Penis (tissue), 1 donor: ENCODE data around the genes FBXO27 and LEUTX.

DNA sequence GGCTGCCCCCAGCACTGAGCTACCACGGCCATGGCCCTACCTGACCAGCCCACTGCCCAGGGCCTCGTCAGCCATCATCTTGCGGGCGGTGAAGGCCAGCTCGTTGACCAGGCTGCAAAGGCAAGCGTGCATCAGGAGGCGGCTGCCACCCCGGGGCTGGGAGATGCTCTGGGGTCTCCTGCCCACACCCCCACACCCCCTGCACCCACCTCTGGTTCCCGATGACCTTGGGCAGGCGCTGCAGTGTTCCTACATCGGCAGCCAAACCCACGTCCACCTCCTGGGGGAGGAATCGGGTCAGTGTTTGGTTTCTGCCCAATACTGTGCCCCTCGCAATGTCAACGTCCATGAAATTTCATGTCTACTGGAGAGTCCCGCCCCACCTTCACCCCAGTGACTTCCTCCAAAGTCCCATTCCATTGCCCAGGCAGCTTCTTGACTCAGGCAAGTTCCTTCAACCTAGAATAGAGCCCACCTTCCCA lies 3.5 kb upstream of the LGALS4 start:
- PRO-cap, result no peak

DNA sequence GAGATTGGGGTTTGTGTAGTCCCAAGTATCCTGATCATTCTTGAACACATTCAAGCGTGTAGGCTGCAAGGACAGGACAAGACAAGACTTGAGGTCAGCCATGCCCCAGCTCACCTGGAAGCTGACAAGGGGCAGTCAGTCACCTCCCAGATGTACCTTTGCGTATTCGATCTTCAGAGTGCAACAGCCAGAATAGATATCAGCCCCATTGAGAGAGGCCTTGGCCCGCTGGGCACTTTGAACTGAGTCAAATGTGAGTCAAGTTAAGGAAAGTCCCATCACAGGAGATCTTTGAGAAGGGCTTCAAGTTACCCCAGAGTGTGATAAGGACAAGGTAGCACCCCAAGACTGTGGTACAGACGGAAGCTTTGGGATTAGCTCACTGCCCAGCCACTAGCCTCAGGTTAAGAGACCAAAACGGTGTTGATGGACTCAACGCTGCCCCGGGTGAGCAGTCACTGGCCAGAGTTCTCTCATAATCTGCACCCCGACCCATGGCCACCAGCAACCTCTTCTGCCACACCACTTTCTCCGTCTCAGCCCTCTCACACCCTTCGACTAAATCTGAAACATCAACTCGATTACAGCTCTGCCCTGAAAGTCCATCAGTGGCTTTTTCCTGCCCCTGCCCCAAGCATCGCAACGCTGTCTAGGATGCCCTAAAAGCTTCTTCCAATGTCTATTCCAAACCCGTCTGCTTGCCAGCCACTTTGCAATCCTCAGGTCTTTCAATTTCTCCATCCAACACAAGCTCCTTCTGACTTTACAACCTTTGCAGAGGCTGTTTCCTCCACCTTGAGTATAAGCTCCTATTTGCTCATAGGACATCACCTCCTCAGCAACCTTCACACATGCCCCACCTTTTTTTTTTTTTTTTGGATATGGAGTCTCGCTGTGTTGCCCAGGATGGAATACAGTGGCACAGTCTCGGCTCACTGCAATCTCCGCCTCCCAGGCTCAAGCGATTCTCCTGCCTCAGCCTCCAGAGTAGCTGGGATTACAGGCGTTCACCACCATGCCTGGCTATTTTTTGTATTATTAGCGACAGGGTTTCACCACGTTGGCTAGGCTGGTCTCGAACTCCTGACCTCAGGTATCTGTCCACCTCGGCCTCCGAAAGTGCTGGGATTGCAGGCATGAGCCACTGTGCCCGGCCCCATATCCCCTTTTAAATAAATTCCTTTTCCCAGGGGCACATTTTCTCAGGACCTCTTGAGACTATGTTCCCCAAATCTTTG lies 5.5 kb downstream of the HNRNPL start:
- PRO-cap, result no peak

- PRO-cap, result bidirectional peak, plus-strand start at chr19:38852105, minus-strand start at chr19:38851908
Measured at GRCh38 chr19:38851697-38852214, 2.0 kb upstream of the HNRNPL start.

GRCh38 chr19:38869125-38870406 lies 8.5 kb downstream of the RINL start:
- PRO-cap, result bidirectional peak, plus-strand start at chr19:38870172, minus-strand start at chr19:38869925

- PRO-cap, result no peak
Measured at GRCh38 chr19:38924300-38924956, 6.1 kb downstream of the SARS2 start.

GRCh38 chr19:38974678-38974941 lies 932 bp downstream of the FBXO17 start:
- PRO-cap, result no peak

DNA sequence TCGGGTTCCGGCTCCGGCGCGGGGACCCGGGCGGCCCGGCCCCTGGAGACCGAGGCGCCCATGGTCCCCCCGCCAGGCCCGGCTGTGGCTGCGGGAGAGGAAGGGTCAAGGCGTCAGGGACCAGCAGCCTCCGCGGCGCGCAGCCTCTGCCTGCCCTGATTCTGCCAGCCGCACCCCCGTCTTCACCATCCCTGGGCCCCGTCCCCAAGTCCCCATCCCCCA lies 272 bp downstream of the FBXO27 start:
- PRO-cap, result no peak

DNA sequence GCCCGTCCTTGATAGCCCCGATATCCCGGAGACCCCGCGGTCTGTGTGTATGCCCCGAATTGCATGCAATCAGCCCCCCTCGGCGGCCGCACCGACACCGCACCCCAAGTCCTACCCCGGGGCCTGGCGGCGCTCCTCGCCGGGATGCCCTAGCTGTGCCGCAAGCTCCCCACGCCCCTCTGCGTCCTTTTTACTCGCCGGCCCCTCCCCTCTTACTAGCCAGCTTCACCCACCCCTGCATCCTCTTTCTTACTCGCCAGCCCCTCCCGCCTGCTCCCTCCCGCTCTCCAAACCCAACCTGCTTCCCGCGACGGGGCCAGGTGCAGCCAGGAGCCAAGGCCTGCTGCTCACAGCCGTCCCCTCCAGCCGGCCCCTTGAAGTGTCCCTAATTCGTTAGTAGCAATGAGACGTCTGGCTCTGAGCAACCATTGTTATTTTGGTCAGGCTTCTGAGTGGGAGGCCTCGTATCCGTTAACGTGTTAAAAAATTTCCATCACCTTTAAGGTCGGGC lies at the start of gene FBXO27:
Gene FBXO27 (minus strand): TSS at position 162 of the 511 bp plus-strand sequence.
- PRO-cap, result bidirectional peak, plus-strand start at position 301 of the sequence, minus-strand start at position 157 of the sequence

DNA sequence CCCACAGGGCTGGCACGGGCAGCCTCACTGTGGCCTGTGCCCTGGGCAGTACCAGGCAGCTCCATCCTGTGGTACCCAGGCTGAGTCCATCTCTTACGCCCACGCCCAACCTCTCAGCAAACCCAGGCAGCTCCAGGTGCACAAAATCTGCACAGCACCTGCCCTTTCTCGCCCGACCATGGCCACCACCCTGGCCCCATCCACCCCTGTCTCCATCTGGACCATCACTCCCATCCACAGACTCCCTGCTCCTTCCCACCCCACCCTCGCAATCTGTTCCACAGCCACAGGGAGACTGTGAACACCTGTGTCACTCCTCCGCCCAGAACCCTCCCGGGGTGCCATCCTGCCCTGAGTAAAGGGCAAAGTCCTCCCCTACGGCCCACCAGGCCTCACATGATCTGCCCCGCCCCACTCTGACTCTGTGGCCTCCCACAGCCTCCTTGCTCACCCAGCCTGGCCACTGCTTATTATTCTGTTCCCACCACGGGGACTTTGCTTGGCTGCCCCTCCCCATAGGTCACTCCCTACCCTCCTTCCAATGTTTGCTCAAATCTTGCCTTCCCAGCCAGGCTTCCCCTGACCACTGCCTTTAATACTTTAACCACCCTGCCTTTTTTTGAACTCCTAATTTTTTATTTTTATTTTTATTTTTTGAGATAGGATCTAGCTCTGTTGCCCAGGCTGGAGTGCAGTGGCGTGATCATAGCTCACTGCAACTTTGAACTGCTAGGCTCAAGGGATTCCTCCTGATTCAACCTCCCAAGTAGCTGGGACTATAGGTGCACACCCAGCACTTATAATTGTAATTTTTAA lies 21.4 kb upstream of the FBXO27 start:
- PRO-cap, result no peak

DNA sequence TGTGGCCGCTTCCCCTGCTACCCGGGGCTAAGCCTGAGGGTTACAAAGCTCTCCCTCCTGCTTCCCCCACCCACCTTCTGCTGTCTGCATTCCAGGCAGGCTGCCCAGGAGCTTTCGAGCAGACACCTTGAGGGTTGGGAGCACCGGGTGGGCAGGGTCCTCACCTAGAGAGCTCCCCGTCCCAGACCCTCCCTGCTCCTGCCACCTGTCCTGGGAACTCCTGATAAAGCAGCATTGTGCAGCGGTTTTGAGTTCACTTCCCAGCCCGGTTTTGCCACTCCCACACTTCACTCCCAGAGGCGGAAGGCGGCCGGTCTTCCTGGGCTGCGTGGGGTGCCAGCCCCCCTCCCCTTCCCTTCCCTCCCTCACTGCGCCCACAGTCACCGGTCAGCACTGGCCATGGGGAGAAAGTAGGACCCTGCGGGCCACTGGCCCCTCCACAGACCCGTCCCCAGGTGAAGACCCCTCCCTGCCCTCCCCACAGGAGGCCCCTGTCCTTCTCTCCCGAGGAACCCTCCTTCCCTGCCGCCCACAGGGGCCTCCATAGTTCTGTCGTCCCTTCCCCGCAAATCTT lies 8.0 kb downstream of the PAK4 start:
- PRO-cap, result no peak

DNA sequence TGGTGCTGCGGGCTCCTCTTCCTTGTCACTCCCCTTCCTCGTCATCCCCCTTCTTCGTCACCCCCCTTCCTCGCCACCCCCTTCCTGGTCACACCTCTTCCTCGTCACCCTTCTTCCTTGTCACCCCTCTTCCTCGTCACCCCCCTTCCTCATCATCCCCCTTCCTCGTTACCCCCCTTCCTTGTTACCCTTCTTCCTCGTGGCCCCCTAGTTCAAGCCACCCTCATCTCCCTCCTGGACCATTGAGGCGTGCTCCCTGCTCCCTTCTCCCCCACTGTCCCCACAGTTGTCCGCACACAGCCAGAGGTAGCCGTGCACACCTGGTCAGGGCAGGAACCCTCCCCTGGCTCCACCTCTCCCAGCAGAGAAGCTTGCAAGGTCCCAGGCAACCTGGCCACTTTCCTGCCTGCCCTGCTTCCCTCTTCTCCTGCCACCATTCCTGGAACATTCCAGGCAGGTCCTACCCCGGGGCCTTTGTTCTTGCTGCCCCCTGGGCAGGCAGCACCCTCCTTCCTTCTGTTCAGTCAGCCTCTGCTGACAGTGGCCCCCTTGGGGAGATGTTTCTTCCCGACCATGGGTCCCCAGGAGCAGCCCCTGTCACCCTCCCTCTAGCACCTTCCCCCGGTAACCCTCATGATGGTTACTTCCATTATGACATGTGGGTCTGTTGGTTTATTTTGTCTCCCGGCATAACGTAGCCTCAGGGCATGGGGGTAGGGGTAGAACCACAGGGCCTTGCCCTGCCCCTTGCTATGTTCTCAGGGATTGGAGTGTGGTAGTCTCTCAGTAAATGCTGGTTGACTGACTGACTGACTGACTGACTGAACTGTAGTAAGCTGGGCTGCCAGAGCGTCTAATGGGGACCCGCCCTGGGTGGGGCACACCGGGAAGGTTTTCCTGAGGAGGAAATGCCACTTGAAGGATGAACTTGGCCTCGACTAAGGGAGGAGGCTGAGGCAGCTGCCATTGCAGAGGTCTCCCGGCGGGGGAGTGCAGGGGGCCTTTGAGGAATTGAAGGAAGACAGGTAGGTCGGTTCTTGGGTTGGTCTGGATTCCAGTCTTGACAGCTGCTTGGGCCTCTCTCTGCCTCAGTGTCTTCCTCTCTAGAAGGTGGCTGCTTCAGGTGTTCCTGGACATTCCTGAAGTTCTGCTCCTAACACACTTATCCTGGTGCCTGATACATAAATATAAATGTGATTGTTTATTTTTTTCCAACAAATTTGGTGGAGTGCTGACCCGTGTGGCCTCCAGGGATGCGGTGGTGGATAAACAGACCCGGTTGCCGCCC lies 10.8 kb downstream of the PAK4 start:
- PRO-cap, result no peak

GRCh38 chr19:39193762-39194490 lies 2.8 kb upstream of the NCCRP1 start:
- PRO-cap, result no peak

DNA sequence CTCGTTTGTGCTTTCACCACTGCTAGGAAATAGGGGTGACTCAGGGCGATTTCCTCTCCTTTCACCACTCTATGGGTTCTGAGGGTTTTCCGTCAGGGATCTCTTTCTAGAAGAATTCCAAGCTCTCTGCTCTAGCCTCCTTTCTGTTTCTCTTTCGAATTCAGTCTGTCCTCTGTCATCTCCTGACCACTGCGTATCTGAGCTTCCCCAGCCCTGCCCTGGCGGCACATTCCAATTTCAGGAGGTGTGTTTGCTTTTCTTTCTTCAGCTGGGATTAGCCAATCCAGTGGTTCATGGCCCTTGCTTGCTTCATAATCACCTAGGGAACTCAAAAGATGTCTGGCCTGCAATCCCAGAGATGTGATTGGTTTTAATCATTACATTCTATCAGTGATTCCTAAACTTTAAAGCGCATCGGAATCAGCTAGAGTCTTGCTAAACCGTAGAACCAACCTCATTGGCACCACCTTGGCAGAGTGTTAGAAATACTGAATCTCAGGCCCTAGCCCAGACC lies 9.4 kb downstream of the IFNL2 start:
- PRO-cap, result no peak

DNA sequence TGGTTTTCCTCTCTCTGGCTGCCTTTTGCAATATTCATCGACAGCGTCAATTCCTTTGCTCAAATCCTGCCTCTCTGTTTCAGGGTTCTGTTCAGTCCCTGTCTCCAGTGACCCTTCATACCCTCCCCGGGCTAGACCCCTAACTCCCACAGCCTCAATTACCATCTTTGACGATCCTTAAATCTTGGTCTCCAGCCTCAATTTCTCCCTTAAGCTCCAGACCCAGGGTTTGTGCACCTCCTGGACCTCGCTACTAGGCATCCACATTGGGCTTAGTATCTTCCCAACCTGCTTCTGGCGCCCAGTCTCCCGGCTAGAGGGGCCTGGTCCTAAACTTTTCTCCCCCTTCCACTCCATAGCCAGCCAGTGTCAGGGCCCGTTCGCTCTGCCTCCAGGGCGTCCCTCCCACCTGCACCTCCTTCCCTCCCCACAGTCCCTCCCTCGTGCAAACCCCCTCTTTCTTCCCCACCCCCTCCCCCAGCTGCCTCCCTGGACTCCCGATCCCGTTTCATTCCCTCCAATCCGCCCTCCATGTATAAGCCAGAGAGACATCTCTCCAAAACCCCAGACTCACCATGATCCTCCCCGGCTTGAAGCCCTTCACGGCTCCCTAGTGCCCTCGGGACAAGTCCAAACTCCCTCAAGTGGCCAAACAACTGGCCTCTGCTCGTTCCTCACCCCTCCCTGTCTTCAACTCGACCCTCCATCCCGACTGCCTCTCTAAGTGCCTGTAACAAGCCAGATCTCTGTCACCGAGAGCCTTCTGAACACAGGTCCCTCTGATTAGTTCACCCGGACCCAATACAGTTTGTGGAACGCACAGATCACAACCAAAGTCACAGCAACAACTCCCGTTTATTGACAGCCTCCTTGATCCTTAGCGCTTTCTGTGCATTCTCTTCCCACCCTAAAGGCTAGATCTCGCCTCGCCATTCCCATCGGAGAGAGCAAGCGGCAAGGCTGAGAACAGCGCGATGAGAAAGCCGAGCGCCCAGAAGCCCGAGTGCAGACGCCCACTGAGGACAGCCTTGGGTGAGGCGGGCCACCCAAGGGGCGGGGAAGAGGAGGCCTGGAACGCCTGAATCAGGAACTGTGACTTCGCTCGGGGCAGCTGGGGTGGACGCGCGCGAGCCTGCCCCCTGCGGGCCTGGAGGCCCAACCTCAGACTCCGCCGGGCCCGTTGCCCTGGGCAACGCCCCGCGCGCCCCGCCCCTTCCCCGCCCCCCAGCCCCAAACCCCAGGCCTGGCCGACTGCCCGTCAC lies 853 bp upstream of the SAMD4B start:
- PRO-cap, result unidirectional peak, minus-strand start at position 1,018 of the sequence; unidirectional peak, minus-strand start at position 1,055 of the sequence

DNA sequence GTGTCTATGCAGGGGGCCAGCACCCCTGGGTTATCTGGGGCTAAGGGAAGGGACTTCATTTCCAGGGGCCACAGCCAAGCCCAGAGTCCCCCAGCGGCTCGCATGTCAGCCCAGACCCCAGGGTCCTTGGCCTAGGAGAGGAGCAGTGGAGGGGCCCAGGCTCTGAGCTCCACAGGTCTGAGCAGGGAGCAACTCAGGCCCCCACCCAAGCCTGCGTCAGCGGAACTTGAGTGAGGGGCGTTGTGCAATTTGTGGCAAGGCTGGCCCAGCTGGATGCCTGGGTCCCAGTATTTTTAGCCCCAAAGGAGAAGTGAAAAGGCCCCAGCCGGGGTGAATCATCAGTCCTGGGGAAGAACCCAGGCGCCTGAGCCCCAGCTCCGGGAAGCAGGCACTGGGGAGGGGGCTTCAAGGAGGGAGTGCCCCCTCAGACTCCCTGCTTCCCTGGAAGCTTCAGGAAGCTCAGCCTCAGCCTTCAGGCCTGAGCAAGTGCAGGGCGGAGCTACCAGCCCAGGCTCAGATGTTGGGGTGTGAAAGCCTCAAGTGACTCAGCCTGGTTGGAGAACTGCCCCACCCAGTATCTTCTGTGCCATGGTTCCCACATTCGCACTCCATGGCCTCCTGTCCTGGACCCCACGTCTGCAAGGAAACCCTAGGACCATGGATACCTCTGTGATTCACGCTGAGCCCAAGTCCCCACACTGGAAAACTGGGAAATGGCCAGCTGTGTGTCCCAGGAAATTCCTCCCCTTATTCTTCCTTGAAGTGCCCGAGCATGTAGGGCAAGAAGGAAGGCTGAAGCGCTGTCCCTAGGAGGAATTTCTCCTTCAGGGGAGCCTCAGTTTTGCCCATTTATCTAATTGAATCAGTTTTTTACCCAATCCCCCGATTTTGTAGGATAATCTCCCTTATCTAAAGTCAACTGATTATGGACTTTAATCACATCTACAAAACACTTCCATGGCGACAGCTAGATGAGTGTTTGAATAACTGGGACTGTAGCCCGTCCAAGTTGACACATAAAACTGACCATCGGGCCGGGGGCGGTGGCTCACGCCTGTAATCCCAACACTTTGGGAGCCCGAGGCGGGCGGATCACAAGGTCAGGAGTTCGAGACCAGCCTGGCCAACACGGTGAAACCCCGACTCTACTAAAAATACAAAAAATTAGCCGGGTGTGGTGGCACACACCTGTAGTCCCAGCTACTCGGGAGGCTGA lies 7.5 kb downstream of the MED29 start:
- PRO-cap, result bidirectional peak, plus-strand start at position 302 of the sequence, minus-strand start at position 179 of the sequence; bidirectional peak, plus-strand start at position 577 of the sequence, minus-strand start at position 443 of the sequence

- PRO-cap, result no peak
Measured at GRCh38 chr19:39410587-39410942, 1.9 kb upstream of the PLEKHG2 start.

DNA sequence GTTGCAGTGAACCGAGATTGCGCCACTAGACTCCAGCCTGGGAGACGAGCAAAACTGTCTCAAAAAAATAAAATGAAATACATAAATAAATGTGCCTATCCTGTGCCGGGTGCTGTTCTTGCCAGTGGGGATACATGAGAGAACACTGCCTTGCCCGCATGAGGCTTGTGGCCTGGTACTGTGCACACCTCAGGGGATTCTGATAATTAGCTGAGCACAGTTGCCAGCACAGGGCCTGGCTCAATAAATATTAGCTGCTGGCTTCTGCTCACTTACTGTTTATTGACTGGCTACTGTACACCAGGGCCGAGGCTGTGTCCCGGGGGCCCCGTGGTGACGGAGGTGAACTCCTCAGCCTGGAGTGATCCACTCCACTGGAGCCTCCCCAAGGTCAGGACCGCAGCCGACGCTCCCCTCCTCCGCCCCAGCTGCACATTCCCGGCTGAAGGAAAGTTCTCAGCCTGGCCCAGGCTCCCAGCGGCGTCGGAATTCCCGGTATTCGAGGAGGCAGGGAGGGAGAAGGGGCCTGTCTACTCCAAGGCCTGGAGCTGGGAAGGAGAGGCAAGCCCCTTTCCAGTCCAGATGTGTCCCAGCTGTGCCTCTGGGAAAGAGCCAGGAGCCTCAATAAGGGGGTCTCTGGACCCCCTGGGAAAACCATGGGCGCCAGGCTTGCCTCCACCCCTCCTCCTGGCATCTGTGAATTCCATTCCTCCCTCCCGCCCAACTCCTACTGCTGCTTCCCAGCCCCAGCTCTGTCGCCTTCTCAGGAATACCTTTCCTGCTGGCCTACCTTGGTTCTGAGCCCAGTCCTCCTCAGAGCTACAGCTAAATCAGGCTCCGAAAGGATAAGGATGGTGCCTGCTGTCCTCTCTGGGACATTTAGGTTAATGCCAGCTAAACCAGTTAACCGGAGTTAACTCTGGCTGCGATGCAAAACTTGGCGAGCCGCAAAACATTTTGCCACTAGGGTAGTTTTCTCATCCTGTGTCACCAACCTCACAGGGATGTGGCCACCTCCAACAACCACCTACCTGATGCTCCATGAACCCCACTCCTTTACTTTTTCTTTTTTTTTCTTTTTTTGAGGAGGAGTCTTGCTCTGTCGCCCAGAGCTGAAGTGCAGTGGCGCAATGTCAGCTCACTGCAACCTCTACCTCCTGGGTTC lies 7.2 kb downstream of the RPS16 start:
- PRO-cap, result bidirectional peak, plus-strand start at position 919 of the sequence, minus-strand start at position 753 of the sequence

DNA sequence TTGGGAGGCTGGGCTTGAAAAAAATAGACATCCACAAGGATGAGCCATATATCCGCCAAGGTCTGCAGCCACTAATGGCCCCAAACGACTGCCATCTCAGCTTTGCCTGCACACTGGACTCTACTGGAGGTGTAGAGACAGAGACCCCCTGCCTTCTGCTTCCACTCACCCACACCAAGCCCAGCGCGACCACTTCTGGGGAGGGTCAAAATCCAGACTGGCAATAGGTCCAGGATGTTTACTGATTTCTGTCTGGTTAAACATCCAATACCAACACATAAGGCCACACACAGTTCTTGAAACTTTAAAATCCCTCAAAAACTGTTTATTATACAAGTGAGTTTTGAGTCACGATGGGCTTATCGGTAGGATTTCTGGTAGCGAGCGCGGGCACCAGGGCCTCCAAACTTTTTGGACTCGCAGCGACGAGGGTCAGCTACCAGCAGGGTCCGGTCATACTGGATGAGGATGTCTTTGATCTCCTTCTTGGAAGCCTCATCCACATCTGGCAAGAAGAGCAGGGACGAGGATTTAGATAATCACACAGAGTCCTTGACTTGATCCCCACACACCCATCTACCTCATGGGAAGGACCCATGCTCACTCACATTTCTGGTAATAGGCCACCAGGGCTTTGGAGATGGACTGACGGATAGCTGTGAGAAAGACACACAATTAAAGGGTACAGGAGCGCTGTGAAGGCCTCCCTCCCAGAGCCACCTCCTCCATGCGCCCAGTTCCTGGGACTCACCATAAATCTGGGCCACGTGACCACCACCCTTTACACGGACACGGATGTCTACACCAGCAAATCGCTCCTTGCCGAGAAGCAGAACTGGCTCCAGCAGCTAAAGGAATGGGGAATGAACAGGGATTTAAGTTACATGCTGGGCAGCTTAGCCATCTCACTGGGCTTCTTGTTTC lies 2.6 kb downstream of the RPS16 start:
- PRO-cap, result no peak

- PRO-cap, result no peak
Measured at GRCh38 chr19:39778559-39779096, at the start of gene LEUTX. TSS of gene LEUTX (plus strand) at chr19:39778854.

DNA sequence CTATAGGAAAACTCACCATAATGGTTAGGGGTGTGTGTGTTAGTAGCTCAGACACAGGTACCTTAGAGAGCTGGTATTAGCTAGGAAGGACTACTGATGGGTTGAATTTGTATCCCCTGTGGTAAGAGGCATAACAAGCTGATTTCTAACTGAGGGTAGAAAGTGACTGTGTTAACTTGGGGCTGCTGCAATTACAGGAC lies 17.3 kb downstream of the LEUTX start:
- PRO-cap, result no peak